AG08470 (cell line): Measurements from ENCODE around the gene ZNF281.

- RRBS = no CpG with 5 or more reads among the region's 48 CpGs
Measured at GRCh38 chr1:197915472-197916509, 1.4 kb upstream of the LHX9 start.

- RRBS = no CpG with 5 or more reads among the region's 3 CpGs
Measured at GRCh38 chr1:198187970-198188653, 31.3 kb downstream of the NEK7 start.

DNA sequence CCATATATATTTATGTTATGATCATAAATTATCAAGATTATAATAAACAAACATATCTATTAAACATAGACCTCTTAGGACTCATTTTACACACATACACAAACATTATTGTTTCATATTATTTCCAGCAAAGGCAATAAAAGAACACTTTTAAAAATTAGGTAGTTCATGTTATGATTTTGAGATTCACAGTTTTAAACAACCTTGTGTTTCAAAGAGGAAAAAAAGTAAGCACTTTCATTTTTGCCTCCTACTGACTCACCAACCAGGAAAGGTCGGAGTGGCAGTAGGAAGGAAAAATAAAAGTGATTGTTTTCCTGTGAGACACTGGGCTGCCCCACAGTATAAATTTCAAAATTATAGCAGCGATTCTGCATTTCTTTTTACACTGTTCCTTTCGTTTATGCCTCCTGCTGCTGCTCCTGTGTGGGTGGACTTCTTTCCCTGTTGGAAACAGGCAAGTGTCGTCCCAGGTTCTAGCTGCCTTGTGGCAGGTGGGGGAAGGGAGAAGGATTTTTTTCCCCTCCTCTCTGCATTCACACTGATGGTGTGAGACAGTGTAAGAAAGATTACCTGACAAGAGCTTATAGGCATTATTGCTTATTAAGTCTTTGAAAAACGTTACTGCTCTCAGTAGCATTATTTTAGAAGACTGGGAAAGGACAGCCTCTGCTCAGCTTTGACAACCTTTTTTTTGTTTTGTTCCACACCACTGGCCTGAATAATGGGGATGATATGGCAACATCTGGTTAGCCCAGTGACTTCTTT, 77.7 kb downstream of the NEK7 start:
- RRBS = no CpG with 5 or more reads among the region's 5 CpGs

DNA sequence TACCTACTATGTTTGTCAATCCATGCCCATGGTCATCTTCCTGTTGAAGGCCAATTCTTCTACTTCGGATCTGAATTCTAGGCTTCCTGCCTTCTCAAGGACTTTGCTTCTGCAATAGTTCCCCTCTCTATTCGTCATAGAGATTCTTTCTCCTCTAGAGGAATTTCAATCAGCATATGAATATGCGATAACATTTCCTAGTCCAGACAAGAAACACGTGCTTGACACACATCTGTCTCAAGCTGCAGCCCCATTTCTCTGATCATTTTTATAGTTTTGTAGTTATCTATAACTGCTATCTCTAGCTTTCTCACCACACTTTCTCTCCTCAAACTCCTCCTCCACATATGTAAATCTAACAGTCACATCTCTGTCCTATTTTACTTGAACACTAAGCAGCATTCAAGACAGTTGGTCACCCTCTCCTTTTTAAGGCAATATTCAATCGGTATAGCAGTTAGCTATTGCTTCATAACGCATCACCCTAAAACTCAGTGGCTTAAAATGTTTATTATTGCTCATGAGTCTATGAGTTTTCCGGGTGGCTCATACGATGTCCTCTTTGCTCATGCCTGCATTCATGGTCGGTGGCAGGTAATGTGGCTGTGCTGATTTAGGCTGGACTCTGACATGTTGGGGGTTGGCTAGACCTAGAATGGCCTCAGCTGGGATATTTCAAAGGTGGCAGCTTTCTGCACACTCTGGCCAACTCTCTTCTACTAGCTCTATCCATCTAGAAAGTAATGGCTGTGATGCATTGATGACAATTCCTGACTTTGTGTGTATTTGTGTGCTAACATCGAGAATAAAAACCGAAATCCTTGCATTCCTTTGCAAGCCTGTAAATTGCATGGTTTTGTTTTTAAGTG, 20.7 kb downstream of the ATP6V1G3 start:
- RRBS = no CpG with 5 or more reads among the region's 11 CpGs

- RRBS = no CpG with 5 or more reads among the region's 3 CpGs
Measured at GRCh38 chr1:198520528-198520950, 19.9 kb downstream of the ATP6V1G3 start.

DNA sequence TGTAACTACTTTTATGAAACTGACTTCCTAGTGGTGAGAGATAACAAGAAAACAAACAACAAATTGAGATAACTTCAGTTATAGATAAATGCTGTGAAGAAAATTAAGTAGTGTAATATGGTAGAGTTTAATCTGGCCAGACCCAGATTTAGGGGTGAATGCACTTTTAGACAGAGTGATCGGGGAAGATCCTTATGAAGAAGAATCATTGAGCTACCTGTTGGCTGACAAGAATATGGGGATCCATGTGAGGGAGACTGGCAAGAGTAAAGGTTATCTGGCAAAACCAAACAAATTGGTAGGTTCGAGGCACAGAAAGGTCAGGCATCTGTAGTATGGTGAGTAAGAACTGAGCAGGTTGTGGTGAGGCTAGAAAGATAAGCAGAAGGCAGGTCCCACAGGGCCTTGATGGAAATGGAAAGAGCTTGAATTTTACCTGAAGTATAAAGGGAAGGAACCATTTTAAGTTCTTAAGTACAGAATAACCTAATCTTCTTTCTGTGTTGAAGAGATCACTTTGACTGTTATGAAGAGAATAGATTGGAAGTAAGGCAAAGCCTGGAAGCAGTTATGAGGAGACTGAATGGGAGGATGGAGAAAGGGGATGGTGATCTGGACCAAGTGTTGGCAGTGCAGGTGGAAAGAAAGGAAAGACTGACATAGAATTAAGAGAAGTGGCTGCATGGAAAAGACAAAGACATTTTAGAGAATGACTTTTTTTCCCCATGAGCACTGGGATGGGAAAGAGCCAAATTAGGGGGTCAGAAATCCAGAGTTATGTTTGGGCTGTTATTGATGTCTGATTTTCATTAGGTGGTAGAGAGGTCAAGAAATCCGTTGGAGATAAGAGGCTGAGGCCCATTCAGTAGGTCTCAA, 11.2 kb downstream of the PTPRC start:
- RRBS = no CpG with 5 or more reads among the region's 3 CpGs

GRCh38 chr1:198762055-198762254, 123.1 kb downstream of the PTPRC start:
- RRBS = no CpG with 5 or more reads among the region's 2 CpGs

GRCh38 chr1:198903137-198903798, 264.4 kb downstream of the PTPRC start:
- RRBS = no CpG with 5 or more reads among the region's 5 CpGs

GRCh38 chr1:198929619-198930861, 291.2 kb downstream of the PTPRC start:
- RRBS = no CpG with 5 or more reads among the region's 9 CpGs

- RRBS = no CpG with 5 or more reads among the region's 4 CpGs
Measured at GRCh38 chr1:198932592-198933230, 293.9 kb downstream of the PTPRC start.

GRCh38 chr1:200029780-200030070, 2.2 kb downstream of the NR5A2 start:
- RRBS = no CpG with 5 or more reads among the region's 13 CpGs

GRCh38 chr1:200035452-200036263, 8.1 kb downstream of the NR5A2 start:
- RRBS = 16% methylated on average over 15 of the region's 48 CpGs

DNA sequence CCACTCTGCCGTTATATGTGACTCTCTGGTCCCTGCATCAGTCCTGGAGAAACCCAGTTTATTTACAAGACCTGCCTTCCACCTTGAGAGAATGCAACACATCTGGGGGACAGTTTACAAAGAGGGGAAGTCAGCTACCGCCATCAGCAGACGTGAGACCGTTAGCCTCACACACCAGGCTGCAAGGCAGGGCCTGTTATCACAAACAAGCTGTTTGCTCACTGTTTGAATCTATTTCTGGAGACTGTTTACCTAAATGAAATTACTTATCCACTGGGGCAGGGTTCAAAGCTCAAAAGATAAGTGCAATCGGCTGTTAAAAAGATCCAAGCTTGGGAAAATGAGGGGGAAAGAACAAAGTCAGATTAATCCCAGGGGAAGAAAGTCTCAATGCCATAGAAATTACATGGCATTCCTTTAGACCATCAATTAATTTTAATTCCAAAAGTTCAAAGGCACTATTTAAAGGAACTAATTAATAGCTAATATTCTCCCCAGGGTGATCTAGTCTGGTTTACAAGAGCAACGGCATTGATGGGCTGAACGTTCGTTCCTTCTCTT, 134.4 kb downstream of the ZNF281 start:
- RRBS = no CpG with 5 or more reads among the region's 8 CpGs

DNA sequence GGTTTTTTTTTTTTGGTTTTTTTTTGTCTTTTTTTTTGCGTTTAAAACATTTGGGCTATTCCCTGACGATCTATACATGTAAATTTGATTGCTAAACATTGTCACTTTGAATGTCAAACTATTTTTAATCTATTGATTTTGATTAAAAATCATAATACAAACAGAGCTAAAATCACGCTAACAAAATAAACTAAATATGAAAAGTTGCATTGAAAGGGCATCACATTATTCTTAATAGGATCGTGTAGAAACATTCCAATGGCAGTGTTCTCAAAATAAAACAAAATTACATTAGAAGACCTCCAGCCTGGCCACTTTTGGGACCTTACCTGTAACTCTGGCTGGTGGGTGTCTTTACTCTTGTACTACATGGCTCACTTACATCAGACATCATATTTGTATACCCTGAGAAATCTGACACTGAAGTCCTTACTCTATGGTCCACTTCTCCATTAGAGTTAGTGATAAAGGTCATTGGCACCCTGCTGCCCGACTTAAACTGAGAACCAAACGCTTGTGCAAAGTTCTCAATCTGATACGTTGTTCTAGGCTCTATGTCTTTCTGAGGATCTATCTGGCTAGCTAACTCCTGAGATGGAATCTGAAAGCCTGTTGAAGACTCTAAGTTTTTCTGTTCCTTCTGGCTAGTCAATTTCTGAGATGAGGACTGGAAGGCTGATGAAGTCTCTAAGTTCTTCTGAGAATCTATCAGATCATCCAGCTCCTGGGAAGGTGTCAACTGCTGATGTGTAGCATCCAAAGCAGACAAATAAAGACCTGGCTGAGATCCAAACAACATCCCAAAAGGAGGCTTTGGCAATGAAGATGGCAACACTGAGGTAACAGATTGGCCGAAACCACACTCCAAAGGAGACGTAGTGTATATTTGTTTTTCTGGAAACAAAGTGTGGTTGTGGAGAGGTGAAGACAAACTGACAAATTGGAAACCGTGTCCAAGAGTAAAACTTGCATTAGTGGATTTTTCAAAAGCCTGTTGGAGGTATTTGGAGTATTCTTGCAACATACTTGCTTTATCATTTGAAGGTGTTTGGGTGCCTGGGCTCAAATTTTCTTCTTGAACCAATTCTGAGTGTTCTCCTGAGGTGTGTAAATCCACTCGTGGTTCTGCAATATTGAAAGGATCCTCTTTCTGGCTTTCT, 2.8 kb downstream of the ZNF281 start:
- RRBS = no CpG with 5 or more reads among the region's 11 CpGs

DNA sequence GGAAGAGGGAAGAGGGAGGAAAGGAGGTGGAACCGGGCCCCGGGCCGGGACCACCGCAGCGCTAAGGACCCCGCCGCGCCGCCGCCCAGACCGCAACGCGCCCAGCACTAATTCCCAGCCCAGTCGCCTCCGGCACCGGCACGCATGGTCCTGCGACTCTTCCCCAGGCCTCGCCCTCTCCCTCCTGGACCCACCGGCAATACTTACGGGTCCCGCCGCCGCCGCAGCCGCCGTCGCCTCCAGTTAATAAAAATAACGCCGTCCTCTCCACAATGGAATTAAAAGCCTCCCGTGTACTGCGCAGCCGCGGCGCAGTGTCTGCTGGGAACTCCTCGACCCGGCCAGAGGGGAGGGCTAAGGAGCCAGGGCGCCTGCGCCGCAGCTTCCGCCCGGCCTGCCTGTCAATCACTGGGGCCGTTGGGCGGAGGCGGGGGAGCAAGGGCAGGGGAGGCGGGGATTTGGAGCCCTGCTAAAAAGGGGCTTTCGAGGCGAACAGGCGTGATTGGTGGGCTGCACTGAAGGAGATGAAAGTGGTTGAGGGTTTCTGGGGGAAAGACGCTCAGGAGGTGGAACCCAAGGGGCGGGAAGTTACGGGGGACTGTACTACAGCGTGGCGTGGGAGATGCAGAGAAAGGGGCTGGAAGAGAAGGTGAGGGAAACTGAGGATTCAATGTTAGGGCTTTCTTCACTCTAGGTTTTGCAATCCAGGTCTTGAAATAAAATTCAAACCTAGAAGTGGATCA, at the start of gene ZNF281:
ZNF281 (minus strand) TSS at position 298 of the 743 bp plus-strand sequence.
- RRBS = 1% methylated on average over 15 of the region's 54 CpGs

GRCh38 chr1:200410482-200410927, 669 bp upstream of the ZNF281 start:
- RRBS = no CpG with 5 or more reads among the region's 8 CpGs

GRCh38 chr1:200483426-200484011, 73.7 kb upstream of the ZNF281 start:
- RRBS = no CpG with 5 or more reads among the region's 6 CpGs

DNA sequence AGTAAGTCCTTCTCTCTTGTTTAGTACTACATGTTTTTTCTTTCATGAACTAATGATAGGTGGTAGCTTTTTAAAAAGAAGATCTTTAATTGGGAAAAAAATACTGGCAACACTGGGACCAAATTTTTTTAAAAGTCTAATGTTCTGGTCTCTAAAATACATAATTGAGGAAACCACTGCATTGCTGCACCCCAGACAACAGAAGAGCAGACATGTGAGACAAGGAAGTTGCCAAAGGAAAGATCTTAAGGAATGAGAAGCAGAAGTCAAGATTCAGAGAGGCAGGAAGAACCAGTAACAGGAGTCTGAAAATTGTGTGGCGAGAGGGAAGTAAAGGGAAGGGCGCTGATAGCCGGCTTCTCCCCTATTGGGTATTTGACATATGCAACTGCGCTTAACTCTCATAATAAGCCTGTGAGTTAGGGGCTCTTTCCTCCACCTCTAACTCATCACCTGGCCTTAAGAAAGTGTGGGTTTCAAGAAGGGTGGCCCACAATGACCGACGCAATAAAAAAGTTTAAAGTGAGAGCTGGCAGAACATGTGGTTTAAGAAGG, 21.9 kb upstream of the KIF14 start:
- RRBS = no CpG with 5 or more reads among the region's 6 CpGs

DNA sequence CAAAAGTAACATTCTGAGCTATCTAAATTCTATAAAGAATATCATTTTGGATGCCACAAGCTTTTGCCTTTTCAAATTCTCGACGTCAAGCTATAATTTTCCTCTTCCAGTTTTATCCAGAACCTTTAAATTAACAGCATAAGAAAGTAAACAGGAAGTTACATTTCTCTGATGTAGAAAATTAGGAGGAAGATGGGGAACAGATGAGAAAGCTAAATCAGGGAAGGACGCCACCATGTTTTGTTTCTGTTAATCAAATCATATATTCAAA, 8.9 kb upstream of the CAMSAP2 start:
- RRBS = no CpG with 5 or more reads among the region's 3 CpGs

- RRBS = 40% methylated on average over 1 of the region's 8 CpGs
Measured at GRCh38 chr1:200892274-200893110, 2.2 kb upstream of the INAVA start.